Jurkat, Clone E6-1 (cell line): ENCODE results near the genes EXOC6 and LGI1.

DNA sequence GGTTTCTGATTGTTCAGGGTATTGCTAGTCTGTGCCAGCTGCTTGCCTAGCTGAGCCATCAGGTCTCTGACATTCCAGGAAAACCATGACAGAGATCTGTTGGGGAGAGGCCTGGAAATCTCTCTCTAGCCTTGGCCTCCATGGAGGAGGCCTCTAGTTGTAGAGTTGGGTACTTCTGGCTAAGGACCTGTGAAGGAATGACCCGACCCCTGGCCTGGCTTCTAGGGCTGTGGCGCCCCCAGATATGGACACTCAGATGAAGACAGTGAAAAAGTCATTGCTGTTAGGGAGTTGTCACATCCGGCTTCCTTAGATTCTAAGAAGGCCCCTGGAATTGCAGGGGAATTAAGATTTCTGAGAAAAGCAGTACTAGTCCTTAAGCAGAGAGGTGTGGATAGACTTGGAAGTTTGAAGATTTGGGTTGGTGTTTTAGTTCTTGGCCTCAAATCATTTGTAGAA is 6.9 kb downstream of the HHEX start:
- RRBS, result no CpG with 5 or more reads among the region's 3 CpGs

- RRBS, result no CpG with 5 or more reads among the region's 6 CpGs
Measured at GRCh38 chr10:92742044-92743005, 52.6 kb downstream of the HHEX start.

DNA sequence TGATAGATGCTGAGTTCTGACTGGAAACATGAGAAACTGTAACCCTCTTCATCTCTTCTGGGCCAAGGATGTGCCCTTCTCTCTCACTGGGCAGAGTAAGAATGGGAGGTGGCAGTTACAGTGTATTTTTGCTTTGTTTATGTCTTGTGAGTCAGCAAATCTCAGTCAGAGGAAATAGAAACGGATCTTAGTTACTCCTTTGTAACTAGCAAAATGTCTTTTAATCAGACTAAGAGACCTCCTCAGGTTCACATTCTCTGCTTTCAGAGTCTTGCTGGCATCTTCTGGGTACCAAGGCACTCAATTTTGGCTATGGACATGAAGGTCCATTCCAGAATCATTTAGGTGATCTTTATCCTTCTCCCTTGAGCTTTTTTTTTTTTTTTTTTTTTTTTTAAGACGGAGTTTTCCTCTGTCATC is 70.9 kb downstream of the HHEX start:
- RRBS, result no CpG with 5 or more reads among the region's 2 CpGs

- RRBS, result 2% methylated on average over 8 of the region's 54 CpGs
Measured at GRCh38 chr10:92848150-92848641, at the start of gene EXOC6. Gene EXOC6, plus strand, starts transcription at chr10:92848520.

DNA sequence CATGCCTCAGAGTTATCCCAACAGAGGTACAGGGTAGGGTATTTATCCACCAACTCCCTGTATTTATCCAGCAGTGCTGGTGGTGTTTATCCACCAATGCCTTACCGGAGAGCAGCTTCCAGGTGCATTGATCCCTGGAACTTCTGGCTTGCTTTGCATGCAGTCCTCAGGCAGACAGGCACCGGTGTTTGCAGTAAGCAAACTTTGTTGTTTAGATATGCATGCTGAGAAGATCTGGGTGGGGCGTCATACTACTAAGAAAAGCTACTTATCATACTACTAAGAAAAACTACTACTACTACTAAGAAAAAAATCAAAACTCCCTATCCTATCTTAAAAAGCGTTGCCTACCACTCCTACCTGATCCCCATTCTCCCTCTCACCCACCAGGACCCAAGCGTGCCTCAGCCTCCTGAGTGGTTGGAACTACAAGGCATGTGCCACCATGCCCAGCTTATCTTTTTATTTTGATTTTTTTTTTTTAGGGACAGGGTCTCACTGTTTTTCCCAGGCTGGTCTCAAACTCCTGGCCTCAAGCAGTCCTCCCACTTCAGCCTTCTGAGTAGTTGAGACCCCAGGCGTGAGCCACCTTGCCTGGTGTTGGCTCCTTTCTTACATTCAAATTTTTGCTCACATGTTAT is 92.6 kb downstream of the CYP26A1 start:
- RRBS, result 91% methylated on average over 2 of the region's 6 CpGs

- RRBS, result no CpG with 5 or more reads among the region's 4 CpGs
Measured at GRCh38 chr10:93235693-93236241, 162.1 kb downstream of the CYP26A1 start.

DNA sequence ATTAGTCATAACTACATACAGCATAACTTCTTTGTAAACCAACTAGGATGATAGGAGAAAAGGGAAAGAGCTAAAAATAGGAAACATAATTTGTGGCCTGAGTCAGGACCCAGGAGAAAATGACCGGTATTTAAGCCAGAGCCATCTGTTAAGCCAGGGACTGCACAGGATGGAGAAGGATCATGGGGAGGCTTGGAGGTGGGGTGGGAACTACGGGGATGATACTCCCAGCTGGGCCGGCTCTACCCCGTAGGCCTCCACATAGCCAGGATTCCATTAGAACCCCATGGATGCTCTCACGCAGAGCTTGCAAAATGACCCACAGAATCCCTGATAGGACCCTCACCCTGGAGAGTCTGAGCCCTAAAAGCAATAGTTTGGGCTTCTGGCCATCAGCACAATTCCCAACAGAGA is 98.5 kb downstream of the MYOF start:
- RRBS, result no CpG with 5 or more reads among the region's 5 CpGs

DNA sequence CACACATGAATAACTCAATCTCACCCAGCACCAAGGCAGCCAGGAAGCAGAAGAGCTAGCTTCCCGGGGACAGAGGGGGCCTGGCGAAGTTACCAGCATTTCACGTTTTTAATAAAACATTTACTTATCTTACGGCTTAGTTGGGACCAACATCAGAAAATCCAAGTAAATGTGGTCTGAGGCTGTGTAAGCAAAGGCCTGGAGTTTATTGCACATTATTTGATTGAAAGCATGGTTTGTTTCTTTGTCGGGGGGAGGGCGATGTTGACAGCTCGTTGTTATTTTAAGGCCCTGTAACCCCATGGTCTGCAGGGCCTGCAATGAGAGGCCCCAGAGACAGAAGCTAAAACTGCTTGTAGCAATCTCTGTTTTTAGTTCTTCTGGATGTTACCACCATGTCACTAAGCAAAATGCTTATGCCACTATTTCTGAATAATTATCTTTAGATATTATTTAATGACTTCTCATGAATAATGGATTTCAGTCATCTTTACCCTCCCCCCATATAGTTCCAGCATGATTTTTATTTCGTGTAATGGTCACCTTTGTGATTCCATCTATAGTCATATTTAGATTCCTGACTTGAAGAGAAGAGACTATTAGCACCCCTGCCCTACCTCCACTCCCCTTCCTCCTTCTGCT is 88.9 kb downstream of the MYOF start:
- RRBS, result 91% methylated on average over 1 of the region's 8 CpGs

- RRBS, result no CpG with 5 or more reads among the region's 5 CpGs
Measured at GRCh38 chr10:93464103-93464604, 18.0 kb downstream of the MYOF start.

GRCh38 chr10:93578893-93579275 is 12.4 kb downstream of the FFAR4 start:
- RRBS, result no CpG with 5 or more reads among the region's 7 CpGs

- RRBS, result no CpG with 5 or more reads among the region's 8 CpGs
Measured at GRCh38 chr10:93703216-93703451, 742 bp upstream of the FRA10AC1 start.

DNA sequence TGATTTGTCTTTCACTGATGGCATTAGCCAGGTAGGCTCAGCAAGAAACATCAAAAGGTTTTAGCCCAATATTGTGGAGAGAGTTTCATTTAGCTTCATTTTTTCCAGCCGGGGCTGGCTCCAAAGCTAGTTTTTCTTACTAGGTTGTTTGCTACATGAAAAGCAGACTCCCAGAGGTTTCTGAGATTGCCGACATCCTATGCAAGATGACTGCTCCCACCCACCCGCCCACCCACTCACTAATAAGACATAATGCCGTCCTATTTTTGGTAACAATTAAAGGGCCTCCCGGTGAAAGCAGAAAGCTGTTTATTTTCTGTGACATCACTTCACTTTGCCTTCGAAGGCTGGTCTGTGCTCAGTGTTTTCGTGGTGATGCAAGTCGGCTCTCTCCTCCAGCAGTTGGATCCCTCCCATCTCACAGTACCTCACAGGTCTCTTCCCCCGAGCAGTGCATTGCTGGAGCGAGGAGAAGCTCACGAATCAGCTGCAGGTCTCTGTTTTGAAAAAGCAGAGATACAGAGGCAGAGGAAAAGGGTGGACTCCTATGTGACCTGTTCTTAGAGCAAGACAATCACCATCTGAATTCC is at the start of gene LGI1:
Gene LGI1 (plus strand): TSS at position 421 of the 590 bp plus-strand sequence.
- RRBS, result no CpG with 5 or more reads among the region's 11 CpGs

GRCh38 chr10:93907430-93908017 is 13.7 kb downstream of the SLC35G1 start:
- RRBS, result no CpG with 5 or more reads among the region's 2 CpGs

DNA sequence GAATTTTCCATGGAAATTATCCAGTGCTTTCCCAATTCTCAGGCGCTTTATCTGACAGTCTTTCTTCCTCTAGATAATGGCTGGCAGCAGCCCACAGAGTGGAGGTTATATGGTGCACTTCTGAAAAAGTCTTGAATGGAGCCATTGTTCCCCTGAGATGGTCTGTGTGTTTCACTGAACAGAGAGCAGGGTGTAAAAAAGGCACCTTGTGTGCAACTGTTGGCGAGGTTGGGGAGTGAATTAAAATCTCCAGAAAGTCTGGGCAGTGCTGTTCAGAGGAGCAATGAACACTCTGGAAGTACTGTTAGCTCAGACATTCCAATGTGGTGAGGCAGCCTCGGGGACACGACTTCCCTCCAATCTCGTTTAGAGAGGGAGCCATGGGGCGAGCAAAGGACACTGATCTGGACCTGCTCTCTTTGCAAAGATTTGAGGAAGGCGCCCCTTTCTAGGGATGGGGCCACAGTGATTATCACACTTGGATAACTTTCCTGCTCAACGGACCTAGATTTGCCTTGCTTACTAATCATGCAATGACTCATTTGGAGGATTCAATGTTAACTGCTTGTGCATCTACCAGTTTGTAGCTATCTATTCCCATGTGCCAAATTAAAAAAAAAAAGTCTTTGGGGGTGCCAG is 1.9 kb upstream of the PLCE1 start:
- RRBS, result no CpG with 5 or more reads among the region's 8 CpGs

- RRBS, result 95% methylated on average over 12 of the region's 54 CpGs
Measured at GRCh38 chr10:94403350-94404129, 1.2 kb downstream of the TBC1D12 start.

- RRBS, result no CpG with 5 or more reads among the region's 1 CpG
Measured at GRCh38 chr10:94687648-94687926, 4.1 kb downstream of the CYP2C18 start.

GRCh38 chr10:94936687-94936871 is 1.9 kb upstream of the CYP2C9 start:
- RRBS, result no CpG with 5 or more reads among the region's 1 CpG

DNA sequence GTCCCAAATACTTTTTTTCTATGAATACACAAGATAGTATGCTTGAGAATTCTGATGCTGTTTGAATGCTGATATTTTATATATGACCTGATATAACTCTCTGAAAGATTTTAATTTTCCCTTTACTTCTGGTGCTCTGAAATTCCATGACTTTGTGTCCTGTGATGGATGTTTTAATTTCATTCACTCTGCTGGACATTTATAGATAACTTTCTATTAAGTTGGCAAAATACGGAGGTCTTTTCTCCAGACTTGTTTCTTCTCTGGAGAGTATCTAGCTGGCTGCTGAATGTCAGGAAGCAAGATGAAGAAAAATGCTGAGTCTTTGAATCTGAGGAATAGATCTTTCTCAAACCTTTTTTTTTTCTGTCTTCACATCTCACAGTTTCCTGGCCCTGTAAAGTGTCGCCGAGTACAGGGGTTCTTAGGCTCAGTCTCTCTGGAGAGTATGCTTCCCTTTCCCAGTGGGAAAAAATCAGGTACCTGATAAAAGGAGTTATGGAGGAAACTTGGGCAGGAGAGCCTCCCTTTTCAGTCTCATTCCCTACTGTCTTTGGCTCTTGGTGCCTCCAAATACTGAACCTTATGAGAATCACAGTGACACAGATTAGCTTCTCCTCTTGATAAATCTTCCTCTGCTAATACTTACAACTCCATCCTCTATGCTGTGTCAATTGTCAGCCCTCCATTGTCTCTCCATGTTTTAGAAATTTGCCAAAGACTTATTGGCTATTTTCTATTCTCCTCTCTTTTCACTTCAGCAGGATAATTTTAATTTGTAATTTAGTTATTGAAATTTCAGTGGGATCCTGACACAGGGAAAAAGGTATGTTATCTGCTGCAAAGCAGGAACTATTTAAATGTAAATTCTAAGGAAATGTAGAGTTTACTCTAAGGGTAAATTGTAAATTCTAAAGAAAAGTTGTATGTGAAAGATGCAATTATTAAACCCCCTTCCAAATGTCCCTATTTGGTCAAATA is 24.7 kb downstream of the CYP2C8 start:
- RRBS, result no CpG with 5 or more reads among the region's 3 CpGs

GRCh38 chr10:95066820-95068054 is 2.1 kb downstream of the CYP2C8 start:
- RRBS, result no CpG with 5 or more reads among the region's 11 CpGs